Ovary (tissue), 7 donors: ENCODE data around the genes SLC25A43 and GLUD2.

DNA sequence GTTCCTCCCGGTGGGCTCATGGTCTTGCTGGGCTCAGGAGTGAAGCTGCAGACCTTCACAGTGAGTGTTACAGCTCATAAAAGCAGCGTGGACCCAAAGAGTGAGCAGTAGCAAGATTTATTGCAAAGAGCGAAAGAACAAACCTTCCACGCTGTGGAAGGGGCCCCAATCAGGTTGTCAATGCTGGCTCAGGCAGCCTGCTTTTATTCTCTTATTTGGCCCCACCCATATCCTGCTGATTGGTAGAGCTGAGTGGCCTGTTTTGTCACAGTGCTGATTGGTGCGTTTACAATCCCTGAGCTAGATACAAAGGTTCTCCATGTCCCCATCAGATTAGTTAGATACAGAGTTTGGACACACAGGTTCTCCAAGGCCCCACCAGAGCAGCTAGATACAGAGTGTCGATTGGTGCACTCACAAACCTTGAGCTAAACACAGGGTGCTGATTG, 53.0 kb upstream of the LONRF3 start:
- PRO-cap, 7 experiments, result no peak in any of the 7 experiments
- RAMPAGE, long total RNA, 2 experiments, result no peak in any of the 2 experiments

- PRO-cap, 7 experiments, result no peak in any of the 7 experiments
- RAMPAGE, long total RNA, 2 experiments, result no peak in any of the 2 experiments
Measured at GRCh38 chrX:119027579-119028047, 45.2 kb upstream of the CT47C1 start.

DNA sequence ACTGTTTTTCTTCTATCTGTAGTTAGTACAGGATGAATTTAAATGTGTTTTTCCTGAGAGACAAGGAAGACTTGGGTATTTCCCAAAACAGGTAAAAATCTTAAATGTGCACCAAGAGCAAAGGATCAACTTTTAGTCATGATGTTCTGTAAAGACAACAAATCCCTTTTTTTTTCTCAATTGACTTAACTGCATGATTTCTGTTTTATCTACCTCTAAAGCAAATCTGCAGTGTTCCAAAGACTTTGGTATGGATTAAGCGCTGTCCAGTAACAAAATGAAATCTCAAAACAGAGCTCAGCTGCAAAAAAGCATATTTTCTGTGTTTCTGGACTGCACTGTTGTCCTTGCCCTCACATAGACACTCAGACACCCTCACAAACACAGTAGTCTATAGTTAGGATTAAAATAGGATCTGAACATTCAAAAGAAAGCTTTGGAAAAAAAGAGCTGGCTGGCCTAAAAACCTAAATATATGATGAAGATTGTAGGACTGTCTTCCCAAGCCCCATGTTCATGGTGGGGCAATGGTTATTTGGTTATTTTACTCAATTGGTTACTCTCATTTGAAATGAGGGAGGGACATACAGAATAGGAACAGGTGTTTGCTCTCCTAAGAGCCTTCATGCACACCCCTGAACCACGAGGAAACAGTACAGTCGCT, 7.5 kb downstream of the PGRMC1 start:
- PRO-cap, 7 experiments, result no peak in any of the 7 experiments
- RAMPAGE, long total RNA, 2 experiments, result no peak in any of the 2 experiments

GRCh38 chrX:119390129-119390468, 9.0 kb upstream of the SLC25A43 start:
- PRO-cap, 7 experiments, result no peak in any of the 7 experiments
- RAMPAGE, long total RNA, 2 experiments, result no peak in any of the 2 experiments

GRCh38 chrX:119398550-119399015, 553 bp upstream of the SLC25A43 start:
- PRO-cap, 7 experiments, result no peak in any of the 7 experiments
- RAMPAGE, long total RNA, 2 experiments, result no peak in any of the 2 experiments

GRCh38 chrX:119399016-119400069, at the start of gene SLC25A43:
TSS of gene SLC25A43 (plus strand) at chrX:119399336.
- PRO-cap, 7 experiments, result peak in 7 of 7 experiments; most common plus-strand start chrX:119399733 (in 4); most common minus-strand start chrX:119399680 (in 7)
- RAMPAGE, long total RNA, 2 experiments, result no peak in any of the 2 experiments

GRCh38 chrX:119617382-119618326, 43.3 kb downstream of the UBE2A start:
- PRO-cap, 7 experiments, result no peak in any of the 7 experiments
- RAMPAGE, long total RNA, 2 experiments, result no peak in any of the 2 experiments

DNA sequence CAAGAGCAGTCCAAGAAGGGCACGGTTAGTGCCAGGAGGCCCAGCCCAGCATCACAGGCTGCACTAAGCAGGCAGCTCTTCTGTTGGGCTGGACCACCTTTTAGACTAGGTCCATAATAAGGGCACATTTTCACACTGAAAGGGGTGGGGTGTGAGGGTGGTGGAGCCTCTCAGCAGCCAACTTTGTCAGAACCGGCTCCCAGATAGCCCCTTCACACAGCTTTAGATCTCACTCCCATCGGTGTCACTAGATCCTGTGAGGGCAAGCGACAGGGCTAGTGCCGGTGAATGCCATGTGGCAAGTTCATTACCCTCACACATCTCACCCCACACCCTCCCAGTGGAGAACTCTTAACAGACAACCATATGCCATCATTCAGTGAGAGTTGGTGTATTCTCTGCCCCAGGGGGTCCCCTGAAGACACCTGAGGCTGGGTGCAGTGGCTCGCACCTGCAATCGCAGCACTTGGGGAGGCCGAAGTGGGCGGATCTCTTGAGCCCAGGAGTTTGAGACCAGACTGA, 15.4 kb downstream of the SEPTIN6 start:
- PRO-cap, 7 experiments, result no peak in any of the 7 experiments
- RAMPAGE, long total RNA, 2 experiments, result no peak in any of the 2 experiments

DNA sequence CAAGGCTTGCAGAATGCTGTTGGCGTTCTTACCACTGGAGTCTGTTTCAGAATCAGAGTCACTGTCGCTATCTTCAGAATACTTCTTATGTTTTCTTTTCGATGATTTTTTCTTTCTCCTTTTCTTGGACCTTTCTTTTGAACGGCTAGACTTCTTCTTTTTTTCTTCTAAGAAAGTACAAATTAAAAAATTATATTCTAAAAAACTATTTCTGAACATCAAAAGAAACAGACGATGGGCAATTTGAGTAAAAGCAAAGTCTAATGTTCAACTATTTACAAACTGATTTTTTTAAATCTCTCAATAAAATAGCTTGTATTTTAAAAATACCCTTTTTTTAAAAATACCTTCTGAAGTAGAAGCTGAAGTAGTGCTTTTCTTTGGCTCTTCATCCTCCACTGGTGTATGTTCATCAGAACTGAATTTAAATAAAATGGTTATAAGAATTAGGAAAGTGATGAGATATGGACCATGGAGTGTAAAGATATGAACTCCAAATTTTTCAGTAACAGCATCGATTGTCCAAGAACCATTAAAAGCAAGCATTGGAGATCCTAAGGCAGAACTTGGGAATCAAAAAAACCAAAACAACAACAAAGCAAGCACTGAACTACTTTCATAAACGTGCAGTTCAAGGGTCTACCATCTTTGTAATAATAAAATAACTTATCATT, 7.1 kb downstream of the NKAP start:
- PRO-cap, 7 experiments, result no peak in any of the 7 experiments
- RAMPAGE, long total RNA, 2 experiments, result no peak in any of the 2 experiments

GRCh38 chrX:120304120-120304659, 7.1 kb downstream of the TMEM255A start:
- PRO-cap, 7 experiments, result no peak in any of the 7 experiments
- RAMPAGE, long total RNA, 2 experiments, result no peak in any of the 2 experiments

DNA sequence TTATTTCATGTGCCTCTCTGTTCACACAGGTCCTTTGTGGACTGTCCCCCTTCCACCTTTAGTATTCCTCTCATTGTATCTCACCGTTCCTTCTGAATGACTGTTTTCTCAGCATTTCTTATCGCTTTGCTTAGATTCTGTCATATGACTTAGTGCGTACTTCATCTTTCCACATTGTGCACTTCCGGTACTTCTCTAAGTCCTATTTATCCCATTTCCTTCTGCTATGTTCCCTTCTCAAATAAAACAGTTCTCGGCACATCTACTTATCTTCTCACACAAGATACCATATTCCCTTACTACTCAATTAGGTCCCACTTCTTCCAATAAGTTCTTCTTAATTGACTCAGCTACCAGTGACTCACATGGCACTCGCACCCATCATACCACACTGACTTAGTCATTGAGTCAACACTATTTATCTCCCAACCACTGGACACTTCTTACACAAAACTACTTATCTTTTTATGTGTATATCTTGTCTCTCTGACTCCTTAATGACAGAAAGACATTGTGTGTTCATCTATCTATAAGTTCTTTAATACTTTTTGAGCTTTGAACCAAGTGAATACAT, 10.9 kb downstream of the CUL4B start:
- PRO-cap, 7 experiments, result no peak in any of the 7 experiments
- RAMPAGE, long total RNA, 2 experiments, result no peak in any of the 2 experiments

GRCh38 chrX:120559971-120560155, 899 bp downstream of the CUL4B start:
- PRO-cap, 7 experiments, result no peak in any of the 7 experiments
- RAMPAGE, long total RNA, 2 experiments, result no peak in any of the 2 experiments

DNA sequence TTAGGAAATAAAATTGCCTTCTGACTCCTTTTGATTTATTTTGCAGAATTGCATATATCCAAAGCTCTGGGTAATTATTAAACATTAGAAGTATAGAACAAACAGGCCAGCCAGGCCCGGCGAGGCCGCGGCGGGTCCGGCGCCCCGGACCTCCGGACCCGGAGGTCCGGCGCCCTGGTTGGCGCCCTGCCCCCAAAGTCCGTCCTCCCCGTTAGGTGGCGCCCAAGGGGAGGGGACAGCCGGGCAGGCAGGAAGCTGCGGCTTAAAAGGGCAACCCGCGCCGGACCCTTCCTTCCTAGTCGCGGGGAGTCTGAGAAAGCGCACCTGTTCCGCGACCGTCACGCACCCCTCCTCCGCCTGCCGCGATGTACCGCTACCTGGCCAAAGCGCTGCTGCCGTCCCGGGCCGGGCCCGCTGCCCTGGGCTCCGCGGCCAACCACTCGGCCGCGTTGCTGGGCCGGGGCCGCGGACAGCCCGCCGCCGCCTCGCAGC, at the start of gene GLUD2:
TSS of gene GLUD2 (plus strand) at position 291 of the 492 bp plus-strand sequence.
- PRO-cap, 7 experiments, result no peak in any of the 7 experiments
- RAMPAGE, long total RNA, 2 experiments, result no peak in any of the 2 experiments

DNA sequence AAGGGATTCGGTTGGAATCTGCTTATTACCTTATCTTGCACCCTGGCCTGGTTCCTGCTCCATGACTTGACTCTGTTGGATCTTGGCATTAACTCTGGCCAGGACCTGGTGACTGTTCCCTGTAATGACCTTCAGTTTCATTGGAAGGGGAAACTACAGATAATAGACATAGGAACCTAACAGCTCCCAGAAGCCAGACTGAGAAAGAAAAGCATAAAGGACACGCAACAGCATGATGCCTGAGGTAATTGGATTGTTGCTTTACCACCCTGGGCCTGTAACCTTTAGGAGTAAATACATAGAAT, 762.3 kb upstream of the GRIA3 start:
- PRO-cap, 7 experiments, result no peak in any of the 7 experiments
- RAMPAGE, long total RNA, 2 experiments, result no peak in any of the 2 experiments

DNA sequence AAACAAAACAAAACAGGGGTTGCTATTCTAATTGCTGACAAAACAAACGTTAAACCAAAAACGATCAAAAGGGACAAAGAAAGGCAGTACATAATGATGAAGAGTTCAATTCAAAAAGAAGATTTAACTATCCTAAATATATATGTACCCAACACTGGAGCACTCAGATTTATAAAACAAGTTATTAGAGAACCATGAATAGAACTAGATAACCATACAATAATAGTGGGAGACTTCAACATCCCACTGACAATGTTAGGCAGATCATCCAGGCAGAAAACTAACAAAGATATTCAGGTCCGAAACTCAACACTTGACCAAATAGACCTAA, 456.7 kb upstream of the GRIA3 start:
- PRO-cap, 7 experiments, result no peak in any of the 7 experiments
- RAMPAGE, long total RNA, 2 experiments, result no peak in any of the 2 experiments

GRCh38 chrX:123184704-123185079, 614 bp downstream of the GRIA3 start:
- PRO-cap, 7 experiments, result peak in 1 of 7 experiments; most common plus-strand start chrX:123184854 (in 1); most common minus-strand start chrX:123184752 (in 1)
- RAMPAGE, long total RNA, 2 experiments, result no peak in any of the 2 experiments

- PRO-cap, 7 experiments, result no peak in any of the 7 experiments
- RAMPAGE, long total RNA, 2 experiments, result start-site peak on the minus strand in 1 of 2 experiments, at chrX:123514486-123514511 at its widest, 20 reads per replicate
Measured at GRCh38 chrX:123514136-123514626, 218.7 kb downstream of the THOC2 start.

DNA sequence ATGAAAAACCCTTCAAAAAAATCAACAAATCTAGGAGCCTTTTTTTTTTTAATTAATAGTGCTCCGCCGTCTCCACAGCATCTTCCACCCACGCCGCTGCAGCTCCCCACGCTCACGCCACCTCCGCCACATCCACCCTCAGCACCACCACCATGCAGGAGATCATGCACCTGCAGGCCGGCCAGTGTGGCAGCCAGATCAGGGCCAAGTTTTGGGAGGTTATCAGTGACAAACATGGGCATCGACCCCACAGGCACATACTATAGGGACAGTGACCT, 171.4 kb downstream of the THOC2 start:
- PRO-cap, 7 experiments, result peak in 1 of 7 experiments; most common minus-strand start position 116 of the sequence (in 1)
- RAMPAGE, long total RNA, 2 experiments, result no peak in any of the 2 experiments

DNA sequence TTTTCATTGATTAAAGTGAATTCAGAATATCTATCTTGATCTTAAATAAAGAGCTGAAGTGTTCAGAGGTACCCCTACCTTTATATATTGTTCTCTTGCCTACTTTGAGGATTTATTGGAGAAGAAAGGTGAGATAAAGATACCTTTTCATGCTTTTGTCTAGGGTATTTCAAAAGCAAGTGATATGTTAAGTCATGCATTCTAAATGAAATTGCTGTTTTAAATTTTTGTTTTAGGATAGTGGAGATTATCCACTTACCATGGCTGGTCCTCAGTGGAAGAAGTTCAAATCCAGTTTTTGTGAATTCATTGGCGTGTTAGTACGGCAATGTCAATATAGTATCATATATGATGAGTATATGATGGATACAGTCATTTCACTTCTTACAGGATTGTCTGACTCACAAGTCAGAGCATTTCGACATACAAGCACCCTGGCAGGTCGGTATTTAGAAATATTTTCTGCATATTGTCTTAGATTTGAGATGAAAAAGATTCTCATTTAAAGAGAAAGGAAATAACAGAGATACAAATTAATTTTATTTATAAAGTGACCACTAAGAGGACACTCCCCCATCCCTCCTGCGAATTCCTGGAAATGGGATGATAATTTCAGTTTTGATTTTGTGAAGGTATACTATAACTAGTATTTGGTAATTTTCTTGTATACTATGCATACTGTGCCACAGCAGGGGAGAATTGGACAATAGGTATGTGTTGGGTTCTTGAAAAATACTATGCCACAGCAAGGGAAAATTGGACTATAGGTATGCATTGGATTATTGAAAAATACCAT, 83.6 kb downstream of the STAG2 start:
- PRO-cap, 7 experiments, result no peak in any of the 7 experiments
- RAMPAGE, long total RNA, 2 experiments, result no peak in any of the 2 experiments

DNA sequence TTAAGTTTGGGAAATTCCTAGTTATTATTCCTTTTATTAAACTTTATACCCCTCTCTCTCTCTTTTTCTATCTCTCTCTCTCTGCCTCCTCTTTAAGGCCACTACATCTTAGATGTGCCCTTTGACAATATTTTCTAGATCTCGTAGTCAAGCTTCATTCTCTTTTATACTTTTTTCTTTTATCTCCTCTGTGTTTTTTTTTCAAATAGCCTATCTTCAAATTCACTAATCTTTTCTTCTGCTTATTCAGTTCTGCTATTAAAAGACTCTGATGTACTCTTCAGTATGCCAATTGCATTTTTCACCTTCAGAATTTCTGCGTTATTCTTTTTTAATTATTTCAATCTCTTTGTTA, 402.0 kb downstream of the DCAF12L2 start:
- PRO-cap, 7 experiments, result no peak in any of the 7 experiments
- RAMPAGE, long total RNA, 2 experiments, result no peak in any of the 2 experiments